ENCODE results near the genes TOB2, PMM1 and CENPM.

- PRO-cap = no peak
These were observed 9.6 kb downstream of the TOB2 start for GRCh38 chr22:41436871-41437452.

DNA sequence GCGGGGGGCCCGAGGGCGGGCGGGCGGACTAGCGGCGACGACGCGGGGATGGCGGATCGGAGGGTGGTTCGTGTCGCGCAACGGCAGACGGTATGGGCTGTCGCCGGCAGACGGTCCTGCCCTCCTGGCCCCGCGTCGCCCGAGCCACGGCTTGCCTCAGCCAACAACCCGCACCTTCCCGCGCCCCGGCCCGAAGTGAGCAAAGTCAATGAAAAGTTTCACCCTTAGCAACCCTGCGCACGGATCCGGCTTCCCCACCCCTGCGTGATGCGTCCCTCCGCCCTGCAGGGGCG lies at the start of gene TOB2:
TSS of gene TOB2 (minus strand) at position 201 of the 293 bp plus-strand sequence.
- PRO-cap = bidirectional peak, plus-strand start outside the sequence, minus-strand start at position 197 of the sequence

DNA sequence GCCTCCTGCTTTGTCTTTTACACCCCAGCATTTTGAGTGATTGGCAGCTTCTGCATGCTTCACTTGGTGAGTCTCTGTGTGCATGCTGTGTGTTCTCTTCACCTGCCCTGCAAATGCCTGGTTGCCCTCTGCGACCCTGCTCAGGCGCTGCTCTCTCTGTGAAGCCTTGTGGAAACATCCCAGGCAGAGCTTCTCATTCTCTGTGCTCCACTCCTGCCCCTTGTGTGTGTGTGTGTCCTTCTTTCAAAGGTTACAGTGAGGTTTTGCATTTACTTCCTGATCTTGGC lies 16.9 kb downstream of the ACO2 start:
- PRO-cap = no peak

DNA sequence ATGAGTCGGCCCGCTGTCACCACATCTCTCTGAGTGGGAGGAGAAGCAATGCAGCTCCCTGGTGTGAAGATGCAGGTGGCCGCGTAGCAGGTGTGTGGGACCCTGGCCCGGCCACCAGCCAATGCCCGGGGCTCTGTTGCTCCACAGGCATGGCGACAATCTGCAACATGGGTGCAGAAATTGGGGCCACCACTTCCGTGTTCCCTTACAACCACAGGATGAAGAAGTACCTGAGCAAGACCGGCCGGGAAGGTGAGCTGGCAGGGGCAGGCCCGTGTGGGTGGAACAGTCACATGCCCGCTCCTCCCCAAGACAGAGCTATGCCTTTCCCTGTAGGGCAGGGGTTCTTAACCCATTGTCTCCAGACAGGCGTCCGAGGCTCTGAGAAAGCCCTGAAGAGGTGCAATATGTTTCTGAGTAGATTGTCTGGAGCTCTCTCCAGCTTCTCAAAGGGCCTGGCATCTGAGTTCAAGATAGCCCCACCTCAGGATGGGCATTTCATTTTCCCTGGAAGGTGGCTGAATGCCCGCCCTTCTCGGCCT lies 26.8 kb downstream of the POLR3H start:
- PRO-cap = no peak

DNA sequence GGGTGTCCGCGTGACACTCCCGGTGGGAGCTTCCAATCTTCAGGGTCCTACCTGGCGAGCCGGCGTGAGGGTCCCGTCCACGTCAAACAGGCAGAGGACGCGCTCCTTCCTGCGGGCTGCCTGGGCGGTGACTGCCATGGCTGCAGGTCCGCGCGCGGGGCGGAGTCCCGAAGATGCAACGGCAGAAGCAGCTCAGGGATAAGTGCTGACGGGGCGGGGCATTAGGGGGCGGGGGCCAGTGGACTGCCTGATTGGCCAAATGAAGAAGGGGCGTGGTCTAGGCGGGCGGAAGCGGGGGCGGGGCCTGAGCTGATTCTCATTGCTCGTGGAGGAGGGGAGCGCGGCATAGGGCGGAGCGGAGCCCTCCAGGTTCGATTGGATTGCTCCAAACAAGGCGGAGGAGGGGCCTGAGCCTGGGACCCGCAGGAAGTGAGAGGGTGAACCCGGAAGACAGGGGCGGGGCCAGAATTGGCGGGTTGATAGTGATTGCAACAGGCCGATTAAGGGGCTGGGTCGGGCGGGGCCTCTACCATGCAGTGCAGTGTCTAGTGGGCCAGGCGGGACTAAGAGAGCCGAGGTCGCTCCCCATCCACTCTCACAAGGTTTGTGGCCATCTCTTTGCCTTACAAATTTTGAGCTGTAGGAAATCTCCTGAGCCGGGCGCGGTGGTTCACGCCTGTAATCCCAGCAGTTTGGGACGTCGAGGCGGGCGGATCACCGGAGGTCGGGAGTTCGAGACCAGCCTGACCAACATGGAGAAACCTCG lies at the start of gene PMM1:
TSS of gene PMM1 (minus strand) at position 173 of the 766 bp plus-strand sequence.
- PRO-cap = unidirectional peak, minus-strand start at position 161 of the sequence

DNA sequence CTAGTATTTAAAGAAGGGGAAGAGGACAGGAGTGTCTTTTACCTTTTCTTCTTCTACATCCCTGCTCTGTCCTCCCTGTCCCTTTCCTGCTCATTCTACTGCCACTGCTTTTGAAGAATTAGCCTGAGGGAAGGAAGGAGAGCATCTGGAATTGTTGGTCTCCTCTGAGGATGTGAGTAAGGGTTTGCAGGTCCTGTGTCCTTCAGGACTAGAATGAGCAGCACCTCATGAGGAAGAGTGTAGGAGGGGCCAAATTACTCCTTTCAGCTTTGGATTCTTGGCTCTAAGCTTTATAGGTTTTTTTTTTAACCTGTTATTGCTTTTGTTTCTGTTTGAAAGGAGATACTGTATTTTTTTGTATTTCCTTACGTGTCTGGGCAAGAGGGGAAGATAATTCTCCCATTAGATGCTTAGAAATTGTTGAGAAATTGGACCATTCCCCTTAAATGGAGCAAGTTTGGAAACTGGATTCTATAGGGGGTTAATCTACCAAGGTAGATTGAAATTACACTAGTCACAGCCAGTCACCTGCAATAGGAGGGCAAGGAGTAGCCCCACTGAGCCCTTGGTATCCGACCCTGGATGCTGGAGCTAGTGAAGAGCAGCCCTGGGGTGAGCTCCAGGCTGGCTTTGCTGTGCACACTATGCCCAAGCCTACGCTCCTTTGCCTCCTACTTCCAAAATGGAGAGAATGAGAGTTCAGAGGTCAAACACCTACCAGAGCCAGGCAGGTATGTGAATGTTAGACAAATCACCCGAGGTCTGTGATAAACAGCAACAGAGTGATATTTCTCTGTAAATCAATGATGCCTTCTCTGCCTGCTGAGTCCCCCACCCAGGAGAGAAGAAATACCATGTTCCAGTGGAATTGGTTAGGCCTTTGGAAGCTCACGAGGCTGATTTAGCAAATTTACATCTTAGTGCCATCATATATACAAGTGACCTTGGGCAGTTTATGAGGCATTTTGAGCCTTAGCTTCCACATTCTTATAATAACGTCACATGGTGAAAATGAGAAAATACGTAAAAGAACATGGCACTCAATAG lies 23.8 kb downstream of the SNU13 start:
- PRO-cap = no peak

GRCh38 chr22:41673857-41674567 lies 14.7 kb downstream of the SNU13 start:
- PRO-cap = no peak

DNA sequence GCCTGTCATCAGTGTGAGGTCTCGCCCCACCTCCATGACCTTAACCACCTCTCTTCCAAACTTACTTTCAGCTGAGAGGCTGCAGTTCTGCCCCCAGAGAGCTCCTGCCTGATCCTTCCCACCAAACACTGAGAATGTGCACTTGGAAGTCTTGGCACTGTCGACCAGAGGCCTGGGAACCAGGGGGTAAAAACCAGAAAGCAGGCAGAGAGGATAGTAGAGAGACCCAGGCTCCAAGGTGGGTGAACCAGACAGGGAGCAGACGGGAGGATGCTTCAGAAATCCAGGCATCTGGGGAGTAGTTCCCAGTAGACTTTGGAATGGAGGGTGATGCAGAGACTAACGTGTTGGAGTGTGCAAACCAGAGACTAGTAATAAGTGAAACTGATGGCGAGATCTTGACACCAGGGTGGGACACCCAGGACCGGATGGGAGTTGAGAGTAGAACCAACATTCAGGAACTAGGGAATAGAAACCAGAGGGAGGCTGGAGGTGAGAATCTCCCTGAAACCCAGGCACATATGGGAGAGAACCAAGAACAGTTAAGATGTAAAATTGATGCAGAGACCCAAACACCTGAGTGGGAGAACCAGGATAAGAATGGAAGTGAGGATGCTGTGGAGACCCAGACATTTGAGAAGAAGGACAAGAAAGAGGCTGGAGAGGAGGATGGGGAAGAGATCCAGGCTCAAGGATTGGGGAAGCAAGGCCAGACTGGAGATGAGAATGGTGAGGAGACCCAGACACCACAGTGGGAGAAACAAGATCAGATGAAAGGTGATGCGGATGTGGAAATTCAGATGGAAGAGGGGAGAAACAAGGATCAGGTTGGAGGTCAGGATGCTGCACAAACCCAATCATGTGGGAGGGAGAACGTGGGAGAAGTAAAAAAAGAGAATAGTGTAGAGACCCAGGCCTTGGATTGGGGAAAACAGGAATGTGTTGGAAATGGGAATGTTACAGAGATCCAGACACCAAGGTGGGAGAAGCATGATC lies 5.1 kb upstream of the MEI1 start:
- PRO-cap = no peak

DNA sequence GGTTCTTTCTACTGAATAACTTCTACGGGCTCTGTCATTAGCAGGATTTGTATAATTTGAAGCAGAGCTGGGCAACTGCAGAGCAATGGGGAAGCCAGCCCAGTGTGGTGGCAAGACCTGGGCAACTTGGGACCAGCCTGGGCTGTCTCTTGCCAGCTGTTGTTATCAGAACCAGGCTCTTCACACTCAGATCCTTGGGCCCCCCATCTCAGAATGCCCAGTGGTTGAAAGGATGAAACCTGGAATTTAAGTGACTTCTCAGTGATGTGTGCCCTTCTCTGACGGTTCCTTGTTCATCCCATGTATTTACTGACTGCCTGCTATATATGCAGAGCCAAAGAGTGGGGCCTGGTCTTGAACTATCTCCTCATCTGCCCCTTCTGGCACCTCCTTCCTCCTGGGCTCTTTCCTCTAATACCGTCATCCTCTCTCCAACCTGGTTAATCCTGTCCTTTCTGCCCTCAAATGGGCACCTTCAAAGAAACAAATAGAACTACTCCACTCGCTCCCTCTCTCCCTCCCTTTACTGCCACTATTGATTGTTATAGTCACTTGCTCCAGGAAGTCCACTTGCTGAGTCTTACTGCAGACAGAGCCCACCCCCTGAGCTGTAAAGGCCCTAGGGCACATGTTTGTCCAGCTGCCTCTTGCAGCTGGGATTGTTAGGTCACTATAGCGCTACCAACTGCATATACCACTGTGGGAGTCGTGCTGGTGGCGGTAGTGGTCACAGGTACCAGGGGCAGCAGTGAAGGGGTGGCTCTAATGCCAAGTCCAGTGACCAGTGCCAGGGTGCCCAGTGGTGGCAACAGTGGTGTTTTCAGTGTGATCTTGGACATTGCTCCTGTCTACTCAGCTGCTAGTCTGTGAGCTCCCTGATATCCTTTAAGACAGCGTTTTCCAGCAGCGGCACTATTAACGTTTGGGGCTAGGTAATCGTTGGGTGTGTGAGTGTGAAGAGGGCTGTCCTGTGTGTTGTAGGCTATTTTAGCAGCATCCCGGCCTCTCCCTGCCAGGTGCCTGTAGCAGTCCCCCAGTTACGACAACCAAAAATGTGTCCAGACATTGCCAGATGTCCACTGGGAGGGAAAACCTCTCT lies 4.5 kb upstream of the SREBF2 start:
- PRO-cap = no peak

- PRO-cap = no peak
These were observed 24.7 kb downstream of the SREBF2 start for GRCh38 chr22:41857481-41858114.

DNA sequence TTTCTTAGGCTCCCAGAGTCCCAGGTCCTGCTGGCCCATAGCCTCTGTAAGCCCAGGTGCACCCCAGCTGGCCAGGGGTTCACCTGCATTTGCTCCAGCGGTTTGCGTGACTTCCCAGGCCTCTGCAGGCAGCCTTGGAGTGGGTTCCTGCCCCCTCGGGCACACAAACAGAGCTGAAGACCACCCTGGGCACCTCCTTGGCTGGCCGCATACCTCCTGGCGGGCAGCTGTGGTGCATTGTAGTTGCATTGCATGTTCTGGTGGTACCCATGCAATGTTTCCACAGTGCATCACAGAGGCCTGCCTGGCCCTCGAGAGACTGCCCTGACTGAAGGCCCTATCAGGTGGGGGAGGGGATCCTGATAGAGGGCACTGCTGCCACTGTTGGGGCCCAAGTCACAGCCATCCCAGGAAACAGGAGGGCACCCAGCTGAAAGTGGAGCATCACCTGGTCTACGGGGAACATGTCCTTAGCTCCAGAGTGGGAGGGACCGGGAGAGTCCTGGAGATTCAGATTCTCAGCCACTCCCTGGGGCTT lies 14.1 kb downstream of the SHISA8 start:
- PRO-cap = no peak

DNA sequence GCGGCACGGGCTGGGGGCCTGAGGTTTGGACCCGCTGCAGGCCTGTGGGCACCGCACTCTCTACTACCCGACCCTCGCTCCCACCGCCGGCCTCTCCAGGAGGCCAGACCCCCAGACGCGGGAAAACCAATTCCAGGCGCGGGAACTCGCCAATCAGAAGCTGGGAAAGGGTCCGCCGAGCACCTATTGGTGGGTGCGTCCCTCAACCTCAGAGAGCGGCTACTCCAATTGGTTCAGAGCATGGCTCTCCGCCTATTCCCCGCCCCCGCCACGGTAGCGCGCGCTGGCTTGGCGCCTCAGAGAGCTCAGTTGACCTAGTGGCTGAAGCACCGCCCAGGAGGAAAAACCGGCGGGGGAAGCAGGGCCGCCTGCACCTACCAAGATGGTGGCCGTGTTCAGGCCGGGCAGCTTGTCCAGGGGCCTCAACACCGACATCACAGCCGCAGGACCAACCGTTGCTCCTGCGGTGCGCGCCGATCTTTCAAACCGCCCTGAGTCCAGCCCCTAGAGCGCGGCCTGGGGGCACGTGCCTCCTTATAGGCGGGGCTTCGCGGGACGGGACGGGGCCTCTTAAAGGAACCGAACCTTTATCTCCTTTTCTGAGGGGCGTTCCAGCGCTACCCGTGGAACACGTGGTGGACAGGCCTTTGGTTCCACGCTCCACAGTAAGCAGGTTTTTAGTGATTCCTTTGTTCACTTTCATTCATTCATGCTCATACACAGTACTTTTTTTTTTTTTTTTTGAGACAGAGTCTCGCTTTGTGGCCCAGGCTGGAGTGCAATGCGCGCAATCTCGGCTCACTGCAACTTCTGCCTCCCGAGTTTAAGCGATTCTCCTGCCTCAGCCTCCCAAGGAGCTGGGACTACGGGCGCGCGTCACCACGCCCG lies at the start of gene CENPM:
TSS of gene CENPM (minus strand) at position 511 of the 888 bp plus-strand sequence.
- PRO-cap = no peak

DNA sequence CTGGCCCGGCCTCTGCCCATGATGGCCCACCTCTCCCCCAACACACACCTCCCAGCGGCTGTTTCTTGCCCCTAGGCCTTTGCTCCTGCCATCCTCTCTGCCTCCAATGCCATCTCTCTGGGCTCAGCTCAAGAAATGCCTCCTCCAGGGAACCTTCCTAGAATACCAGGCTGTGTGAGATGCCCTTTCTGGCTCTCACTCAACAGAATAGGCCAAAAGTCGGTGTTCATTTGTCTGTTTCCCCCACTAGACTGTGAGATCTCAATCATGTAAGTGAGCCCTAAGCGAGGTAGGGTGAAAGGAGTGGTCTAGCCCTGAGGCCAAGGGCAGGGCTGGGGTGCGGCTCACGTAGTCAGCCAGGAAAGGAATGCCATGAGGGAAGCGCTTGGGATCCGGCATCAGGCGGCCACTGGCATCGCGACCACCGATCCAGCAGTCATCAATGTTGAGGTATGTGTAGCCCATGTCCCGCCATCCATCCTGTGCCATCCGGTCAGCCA lies 3.1 kb downstream of the NAGA start:
- PRO-cap = no peak

GRCh38 chr22:42089623-42090088 lies 916 bp downstream of the NDUFA6 start:
- PRO-cap = no peak

DNA sequence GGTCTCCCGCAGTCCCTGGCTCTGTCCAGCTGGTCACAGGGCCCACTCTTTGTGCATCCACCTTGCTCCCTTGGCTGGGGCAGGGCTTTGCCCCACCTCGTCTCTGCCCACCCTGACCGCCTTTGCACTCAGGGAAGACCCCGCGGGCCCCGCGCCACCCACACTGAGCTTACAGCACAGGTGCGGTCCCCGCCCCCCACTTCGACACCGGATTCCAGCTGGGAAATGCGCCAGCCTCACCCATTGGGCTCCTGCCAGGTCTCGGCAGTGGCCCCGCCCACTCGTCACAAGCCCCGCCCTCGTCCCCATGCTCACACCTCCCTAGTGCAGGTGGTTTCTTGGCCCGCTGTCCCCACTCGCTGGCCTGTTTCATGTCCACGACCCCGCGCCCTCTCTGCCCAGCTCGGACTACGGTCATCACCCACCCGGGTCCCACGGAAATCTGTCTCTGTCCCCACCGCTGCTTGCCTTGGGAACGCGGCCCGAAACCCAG lies 1.3 kb downstream of the CYP2D6 start:
- PRO-cap = no peak

DNA sequence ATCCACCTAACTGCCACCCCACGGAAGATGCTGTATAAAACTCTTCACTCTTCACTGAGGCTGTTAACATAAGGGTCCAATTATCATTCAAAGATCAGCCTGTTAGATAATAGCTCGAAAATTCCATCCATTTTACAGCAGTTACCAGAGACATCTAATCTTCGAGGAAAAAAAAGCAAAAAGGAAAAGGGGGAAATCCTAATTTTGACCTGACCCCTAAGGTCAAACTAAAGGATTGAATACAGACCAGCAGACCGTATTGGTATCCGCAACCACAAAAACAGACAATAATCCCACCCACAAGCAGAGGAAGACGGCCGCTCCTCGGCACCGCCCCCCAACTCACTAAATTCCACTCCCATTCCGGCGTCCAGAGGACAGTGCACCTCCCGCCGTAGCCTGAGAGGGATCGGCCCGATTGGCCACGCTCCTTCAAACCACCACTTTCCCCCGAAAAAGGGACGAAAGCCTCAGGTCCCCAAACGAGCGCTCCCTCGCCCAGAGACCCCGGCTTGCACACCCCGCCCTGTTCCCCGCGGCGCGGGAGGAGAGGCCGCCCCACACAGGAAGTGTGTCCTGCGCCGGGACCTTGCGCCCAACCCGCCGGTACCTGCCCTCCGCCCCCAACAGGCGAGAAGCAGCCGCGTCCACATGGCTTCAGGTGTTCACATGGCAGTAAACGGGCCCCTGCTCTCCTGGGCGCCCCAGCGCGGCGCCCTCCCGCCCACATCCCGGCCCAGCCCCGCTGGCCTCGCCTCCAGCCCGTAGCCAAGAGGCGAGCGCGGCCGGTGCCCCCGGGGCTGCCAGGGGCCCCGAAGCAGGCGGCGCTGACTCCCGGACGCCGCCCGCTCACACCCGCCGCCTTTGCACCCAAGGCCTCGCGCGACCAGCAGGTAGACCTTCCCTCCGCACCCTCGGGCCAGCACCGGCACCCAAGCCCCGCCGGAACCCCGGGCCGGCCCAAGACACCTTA lies 1.0 kb downstream of the TCF20 start:
- PRO-cap = no peak

- PRO-cap = no peak
These were observed 44.3 kb upstream of the TCF20 start for GRCh38 chr22:42314855-42315088.

DNA sequence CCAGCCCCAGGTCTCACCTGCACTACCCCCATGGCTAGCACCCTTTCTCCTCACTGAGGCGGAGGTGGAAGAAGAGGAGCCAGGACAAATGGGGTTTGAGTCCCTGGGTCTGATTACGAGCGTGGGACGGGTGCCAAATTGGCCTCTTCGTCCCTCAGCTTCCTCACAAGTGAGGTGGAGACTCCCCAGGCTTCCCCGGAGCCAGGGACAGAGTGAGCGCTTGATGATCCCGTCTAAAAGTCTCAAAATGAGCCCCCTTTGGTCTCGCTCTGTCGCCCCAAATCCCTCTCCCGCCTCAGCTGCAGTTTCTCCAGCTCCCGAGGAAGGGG lies 64.1 kb downstream of the NFAM1 start:
- PRO-cap = no peak

- PRO-cap = no peak
These were observed 56.2 kb downstream of the NFAM1 start for GRCh38 chr22:42375866-42376518.

- PRO-cap = no peak
These were observed 6.6 kb downstream of the NFAM1 start for GRCh38 chr22:42425511-42426190.

Data from peritoneum (tissue), 1 donor.